Gallbladder (tissue), 1 donor: ENCODE measurements around the genes TSR2 and MAGEH1.

DNA sequence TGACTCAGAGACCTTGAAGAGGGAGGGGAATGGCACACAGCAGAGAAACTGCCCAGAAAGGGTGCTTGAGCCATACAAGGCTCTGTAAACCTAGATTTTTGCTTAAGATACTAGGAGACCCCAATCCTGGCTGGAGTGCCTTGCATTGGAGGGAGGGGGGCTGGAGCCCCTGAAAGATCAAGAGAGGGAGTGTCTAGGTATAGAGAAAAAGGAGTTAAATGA lies 1.4 kb downstream of the TSPYL2 start:
- PRO-cap, result no peak

- PRO-cap, result no peak
These were observed 35.8 kb downstream of the KDM5C start for GRCh38 chrX:53188836-53189983.

GRCh38 chrX:53201401-53201666 lies 23.7 kb downstream of the KDM5C start:
- PRO-cap, result no peak

GRCh38 chrX:53248576-53249443 lies 23.8 kb upstream of the KDM5C start:
- PRO-cap, result no peak

DNA sequence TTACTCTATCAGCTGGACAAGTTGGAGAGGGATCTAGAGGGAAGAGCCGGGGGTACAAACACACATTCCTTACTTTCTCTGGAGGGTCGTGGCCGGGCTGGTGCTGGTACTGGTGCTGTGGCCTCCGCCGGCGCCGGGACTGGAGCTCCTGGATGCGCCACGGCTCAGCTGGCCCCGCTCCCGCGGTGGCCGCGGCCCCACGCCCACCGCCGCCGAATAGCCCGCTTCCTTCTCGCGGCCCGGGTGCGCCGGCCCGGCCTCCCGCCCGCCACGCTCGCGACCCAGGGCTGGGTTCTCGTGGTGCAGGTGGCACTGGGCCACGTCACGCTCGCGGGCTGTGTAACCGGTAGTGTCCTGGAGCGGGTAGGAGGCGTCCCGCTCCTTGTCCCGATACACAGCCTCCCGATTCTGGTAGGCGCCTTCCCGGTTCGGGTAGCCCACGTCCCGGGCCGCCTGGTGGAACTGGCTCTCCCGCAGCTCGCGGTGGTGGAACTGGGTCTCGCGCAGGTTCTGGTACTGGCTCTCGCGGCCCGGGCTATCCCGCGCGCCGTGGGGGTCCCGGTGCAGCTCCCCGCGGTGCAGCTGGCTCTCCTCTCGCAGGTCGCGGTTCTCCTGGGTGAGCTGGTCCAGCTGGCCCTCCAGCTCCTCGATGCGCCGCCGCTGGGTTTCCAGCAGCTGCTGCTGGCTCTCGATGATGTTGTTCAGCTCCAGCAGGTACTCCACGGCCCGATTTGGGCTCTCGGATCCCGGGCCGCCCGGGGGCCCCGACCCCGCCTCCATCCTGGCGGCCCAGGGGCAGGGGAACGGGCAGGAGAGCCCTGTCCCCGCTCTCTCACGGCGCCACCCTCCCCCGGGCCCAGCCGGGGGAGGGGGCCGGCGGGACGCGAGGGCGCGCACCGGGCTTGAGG lies 552 bp downstream of the IQSEC2 start:
- PRO-cap, result no peak

DNA sequence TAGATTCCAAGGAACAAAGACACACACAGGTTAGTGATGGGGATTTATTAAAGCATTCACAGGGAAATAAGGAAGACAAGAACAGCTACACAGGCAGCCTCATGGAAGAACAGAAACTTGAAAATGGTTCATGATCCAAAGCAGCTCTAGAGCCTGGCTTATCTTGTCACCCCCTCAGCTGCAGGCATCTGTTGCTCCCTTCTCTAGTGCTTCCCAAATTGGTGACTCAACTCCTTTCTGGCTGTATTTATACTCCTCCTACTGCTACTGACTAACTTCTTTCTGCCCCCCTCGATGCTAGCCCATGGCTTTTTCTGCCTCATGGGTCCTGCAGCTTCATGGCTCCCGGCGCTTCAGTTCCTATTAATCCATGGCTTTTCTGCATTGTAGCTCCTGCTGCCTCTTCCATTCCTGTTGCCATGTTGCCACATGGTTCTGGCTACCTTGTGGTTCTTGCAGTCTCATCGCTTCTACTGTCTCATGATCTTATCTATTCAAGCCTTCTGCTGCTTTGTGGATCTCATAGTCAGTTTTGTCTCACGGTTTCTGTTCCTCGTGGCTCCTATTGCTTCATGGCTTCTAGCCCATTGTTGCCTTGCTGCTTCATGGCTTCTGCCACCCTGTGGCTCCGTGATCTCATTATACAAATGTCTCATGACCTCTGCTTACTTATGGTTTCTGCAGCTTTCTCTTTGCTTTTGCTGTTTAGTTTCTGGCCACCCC lies 48.2 kb downstream of the SMC1A start:
- PRO-cap, result no peak

- PRO-cap, result no peak
These were observed 964 bp downstream of the PHF8 start for GRCh38 chrX:54043274-54043744.

GRCh38 chrX:54047432-54047931 lies 3.2 kb upstream of the PHF8 start:
- PRO-cap, result no peak

- PRO-cap, result bidirectional peak, plus-strand start at chrX:54182612, minus-strand start at chrX:54182497
These were observed 644 bp downstream of the FAM120C start for GRCh38 chrX:54182108-54183112.

GRCh38 chrX:54183619-54183992 lies 552 bp upstream of the FAM120C start:
- PRO-cap, result no peak

DNA sequence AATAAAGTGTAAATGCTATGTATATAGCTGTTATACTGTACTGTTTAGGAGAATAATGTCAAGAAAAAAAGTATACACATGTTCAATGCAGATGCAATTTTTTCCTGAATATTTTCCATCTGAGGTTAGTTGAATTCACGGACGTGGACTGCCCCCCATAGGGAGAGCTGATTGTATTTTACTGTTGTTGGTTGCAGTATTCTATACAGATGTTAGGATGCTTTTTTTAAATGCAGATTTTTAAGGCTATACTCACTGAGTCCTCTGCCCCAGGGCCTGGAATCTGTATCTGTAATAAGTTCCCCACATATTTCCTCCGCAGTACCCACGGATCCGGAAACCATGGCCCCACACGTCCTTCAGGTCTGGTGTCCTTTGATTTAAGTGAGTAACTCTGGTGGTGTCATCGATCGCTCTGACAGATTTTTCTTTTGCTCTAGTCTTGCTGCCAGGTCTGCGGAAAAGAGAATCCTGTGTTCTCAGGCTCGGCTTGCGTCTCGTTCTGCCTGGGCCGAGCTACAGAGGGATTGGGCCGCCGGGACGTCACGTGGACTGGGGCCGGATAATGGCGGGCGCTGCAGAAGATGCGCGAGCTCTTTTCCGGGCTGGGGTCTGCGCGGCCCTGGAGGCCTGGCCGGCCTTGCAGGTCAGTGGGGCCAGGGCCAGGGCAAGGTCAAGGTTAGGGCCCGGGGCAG lies at the start of gene TSR2:
TSR2 (plus strand) TSS at position 548 of the 695 bp plus-strand sequence.
- PRO-cap, result bidirectional peak, plus-strand start at position 550 of the sequence, minus-strand start at position 367 of the sequence

DNA sequence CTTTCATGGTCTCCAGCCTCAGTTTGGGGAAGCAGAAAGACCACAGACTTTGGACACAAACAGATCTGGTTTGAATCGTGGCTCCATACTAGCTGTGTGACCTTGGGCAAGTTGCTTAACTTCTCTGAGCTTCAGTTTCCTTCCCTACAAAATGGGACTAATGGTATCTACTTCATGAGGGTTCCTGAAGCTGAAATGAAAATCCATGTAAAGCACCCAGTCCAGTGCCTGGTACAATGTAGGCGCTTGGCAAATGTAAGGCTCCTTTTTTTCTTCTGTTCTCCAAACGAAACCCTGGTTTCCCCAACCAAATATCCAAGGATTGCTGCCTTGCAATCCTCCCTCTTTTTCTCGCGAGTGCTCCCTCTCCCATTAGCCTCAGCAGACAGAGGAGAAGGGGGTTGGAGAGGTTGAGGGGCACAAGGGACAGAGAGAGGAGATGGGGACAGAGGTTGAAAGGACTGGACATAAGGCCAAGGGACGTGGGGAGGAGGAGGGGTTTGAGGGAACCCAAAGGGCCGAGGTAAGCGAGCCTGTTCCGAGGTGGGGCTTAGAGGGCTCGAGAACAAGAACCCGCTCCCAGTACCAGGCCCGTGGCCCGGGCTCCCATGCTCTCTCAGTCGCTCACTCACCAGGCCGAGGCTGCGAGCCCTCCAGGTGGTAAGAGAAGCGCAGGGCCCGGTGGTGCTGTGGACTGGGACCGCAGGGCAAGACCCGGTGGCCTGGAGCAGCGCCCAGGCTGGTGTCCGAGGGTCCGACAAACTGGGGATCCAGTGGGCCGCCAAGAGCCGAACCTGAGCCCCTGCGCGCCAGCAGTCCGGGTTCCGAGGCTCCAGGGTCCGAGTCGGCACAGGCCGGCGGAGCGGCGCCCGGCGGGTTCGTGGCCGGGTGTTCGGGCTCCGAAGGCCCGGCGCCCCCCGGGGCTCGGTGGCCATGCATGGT lies 1.3 kb downstream of the FGD1 start:
- PRO-cap, result no peak

GRCh38 chrX:54774406-54775255 lies 23.4 kb downstream of the ITIH6 start:
- PRO-cap, result no peak

- PRO-cap, result unidirectional peak, plus-strand start at chrX:54814369
These were observed 6.6 kb downstream of the MAGED2 start for GRCh38 chrX:54814110-54814678.

- PRO-cap, result no peak
These were observed 872 bp upstream of the PFKFB1 start for GRCh38 chrX:54994613-54995507.

DNA sequence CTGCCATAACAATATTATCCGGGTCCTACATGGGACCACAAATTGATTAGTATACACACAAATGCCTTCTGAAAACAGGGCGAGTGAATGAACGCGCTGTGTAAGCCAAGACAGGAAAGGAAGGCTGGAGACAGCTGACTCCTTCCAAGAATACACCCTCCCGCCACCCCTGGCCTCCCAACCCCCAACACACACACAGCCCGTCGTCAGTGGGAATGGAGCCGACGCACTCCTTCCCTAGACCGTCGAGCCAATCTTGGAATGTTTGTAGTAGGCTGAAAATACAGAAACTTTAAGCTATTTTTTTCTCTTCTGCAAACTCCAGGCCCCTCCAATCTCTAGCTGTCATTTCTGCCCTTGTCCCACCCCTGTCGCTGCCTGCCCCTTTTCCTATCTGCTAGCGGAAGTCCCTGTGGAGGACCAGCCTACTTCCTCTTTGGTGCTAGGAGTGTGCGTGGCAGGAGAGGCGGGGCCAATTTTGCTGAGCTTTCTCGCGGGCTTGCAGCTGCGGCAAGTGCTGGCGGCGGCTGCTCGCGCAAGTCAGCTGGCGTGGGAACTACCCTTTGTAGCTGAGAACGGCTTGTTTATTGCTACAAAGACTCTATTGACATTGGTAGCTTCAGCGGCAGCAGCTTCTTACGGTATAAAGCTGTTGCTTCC lies at the start of gene MAGEH1:
MAGEH1 (plus strand) TSS at position 475 of the 660 bp plus-strand sequence.
- PRO-cap, result bidirectional peak, plus-strand start at position 513 of the sequence, minus-strand start at position 267 of the sequence

DNA sequence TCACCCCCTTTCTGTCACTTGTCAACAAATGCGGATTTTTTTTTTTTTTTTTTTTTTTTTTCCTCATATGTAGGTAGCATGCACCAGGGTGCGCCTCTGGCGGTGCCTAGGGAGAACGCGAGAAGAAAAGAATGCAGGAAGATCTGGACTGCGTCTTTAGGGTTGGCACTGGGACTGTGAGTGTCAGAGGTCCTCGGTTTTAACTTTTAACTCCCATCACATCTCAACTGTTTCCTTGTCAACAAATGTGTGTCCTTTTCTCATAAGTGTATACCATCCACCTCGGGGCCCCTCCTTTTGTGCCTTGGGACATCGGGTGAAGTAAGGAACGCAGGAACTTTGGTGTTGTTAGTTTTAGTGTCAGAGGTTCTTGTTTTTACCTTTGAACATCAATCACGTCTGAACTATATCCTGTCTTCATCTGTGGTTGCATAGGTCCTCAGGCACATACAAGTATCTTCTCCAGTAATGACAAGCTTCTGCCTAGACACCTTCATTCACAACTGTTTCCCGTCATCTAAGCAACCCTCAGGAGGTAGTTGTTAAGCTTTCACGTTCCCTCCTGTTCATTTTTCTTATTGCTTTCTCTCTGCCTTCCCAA lies 51.8 kb downstream of the NBDY start:
- PRO-cap, result no peak

DNA sequence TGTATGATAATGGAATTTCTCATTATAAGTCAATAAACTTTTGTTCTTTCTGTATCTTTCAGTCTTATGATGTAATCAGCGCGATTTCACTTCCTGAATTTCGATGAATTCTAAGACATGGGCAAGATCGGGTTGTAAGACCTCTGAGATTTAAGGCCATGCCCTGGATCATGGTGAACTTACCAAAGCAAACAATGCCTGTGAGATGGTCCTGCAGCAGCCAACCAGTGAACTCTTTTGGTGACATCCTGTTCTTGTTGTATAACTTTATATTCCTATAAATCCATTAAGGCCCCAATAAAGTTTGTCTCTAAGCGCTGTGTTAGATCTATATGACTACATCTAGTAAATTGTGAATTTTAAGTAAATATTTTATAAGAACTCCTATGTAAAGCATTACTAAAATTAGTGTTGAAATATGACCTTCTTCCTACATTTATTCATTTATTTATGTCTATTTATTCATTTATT lies 88.2 kb downstream of the NBDY start:
- PRO-cap, result no peak

DNA sequence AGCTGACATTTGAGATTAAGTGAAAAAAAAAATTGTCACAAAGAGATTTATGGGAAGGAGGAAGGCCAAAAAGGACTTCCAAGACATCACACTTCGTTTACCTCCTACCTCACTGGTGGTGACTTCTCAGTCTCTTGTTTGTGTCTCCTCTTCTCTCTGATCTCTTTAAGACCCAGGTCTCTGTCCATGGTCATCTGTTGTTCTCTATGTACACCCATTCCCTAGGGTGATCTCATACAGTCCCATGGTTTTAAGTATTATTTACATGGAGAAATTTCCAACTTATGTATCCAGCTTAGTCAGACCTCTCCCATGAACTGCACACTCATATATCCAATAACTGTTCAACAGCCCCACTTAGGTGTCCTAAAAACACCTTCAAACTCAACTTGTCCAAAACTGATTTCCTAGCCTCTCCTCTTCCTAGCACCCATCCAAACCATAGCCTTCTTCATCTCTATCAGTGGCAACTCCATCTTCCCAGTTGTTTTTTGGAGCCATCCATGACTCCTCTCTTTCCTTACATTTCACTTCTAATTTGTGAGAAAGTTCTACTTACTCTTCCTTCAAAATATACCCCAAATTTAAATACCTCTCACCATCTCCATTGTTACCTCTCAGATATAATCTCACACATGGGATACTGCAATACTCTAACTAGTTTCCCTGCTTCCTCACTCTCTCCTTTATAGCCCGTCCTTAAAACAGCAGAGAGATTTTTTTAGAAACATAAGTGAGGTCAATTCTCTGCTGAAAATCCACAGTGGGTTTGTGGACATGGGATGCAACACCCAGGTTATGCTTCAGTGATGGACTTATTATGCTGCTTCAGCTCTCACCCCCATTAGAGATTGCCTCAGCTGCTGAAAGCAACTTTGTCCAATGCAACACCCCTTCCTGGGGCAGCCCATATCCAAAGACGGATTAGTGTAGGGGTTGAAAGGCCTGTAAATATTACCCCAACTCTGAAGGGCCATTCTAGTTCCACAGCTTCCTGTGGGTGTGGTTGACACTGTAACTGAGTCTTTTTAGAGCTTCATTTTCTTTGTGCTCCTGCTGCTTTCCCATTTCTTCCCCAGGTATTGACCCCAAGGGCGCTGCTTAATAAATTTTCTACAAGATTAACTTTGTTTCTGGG lies 10.5 kb downstream of the SPIN3 start:
- PRO-cap, result no peak

GRCh38 chrX:63678152-63678797 lies 106.7 kb downstream of the ARHGEF9 start:
- PRO-cap, result no peak